Metastatic Breast Carcinoma in the Brain (tissue), 10 donors: ENCODE measurements around a stretch of chr18.

- PRO-cap, 10 experiments = no peak in any of the 10 experiments
Observed at GRCh38 chr18:13290837-13291777, 72.5 kb downstream of the LDLRAD4 start.

DNA sequence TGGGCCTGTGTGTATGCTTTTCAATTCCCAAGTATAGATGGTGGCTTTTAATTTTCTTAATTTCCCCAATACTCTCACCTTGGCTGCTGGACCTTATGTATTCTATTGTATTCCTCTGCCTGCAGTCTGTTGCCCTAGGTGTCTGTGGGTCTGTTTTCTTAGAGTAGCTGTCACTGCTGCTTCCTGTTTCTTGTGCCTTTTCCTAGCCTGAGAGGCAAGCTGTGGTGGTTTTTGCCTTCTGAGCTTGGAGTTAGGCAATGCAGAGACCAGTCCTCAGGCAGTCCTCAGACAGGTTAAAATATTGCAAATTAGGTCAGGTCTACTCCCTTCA, 134.8 kb downstream of the LDLRAD4 start:
- PRO-cap, 10 experiments = peak in 1 of 10 experiments; most common minus-strand start position 204 of the sequence (in 1)

- PRO-cap, 10 experiments = no peak in any of the 10 experiments
Observed at GRCh38 chr18:13531571-13532078, 194.7 kb downstream of the FAM210A start.

DNA sequence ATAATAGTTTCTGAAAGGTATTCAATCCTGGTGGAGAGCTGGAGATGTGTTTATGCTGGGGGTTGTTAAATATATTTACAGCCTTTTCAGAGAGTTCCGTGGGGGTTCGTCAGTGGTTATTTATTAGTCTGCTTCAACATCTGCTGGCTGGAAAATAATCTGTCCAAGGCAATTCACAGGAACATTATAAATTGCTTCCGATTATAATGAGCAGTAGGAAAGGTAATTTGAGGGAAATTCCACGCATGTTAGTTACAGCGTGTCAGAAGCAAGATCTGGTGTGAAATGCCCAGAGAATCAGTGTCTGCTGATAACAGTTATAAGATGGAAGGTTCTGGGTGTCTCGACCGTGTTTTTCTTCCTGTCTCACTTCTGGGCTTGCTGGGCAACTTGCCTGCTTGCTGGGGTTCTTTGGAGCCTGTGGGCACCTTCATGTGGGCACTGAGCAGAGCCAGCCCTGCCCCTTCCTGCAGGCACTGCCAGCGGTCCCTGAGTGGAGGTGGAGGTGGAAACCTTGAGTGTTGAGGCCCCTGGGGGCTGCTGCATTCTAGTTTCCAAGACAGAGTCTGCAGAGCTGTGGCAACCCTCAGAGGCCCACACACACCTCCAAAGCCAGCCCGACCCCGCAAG, 185.8 kb downstream of the FAM210A start:
- PRO-cap, 10 experiments = peak in 1 of 10 experiments; most common plus-strand start position 562 of the sequence (in 1); most common minus-strand start position 363 of the sequence (in 1)

GRCh38 chr18:13544040-13544813, 182.1 kb downstream of the FAM210A start:
- PRO-cap, 10 experiments = peak in 1 of 10 experiments; most common minus-strand start chr18:13544230 (in 1)

DNA sequence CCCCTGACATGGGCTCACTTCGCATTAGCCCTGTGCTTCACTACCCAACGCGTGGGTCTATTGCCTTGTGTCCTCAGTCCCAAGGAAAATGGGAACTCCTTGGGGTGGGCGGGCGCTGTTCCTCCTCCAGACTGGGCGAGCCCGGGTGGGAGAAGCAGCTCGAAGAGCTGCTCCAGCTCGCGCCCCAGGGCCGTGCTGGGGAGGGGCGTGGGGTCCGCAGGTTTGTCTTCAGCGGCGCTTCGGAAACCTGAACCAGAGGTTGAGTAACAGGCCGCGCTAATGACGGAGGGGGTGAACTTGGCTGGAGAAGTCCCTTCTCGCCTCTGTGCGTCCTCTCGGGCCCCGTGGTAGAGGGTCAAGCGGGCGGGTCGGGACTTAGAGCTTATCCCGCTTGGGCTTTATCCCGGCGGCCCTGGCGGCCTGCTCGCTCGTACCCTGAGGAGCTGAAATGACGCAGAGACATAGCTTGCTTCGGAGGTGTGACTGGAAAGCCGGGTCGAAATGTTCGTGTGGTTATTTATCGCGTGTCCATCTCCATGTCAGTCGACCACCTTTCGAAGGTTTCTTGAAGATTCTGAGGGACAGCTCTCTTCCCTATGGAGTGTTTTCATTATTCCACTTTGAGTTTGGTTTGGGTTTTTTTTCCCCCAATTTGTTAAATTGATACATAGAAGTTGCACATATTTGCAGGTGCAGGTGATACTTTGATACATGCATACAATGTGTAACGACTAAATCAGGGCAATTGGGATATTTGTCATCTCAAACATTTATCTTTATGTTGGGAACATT, 538 bp downstream of the RNMT start:
- PRO-cap, 10 experiments = peak in 6 of 10 experiments; most common plus-strand start position 255 of the sequence (in 1); most common minus-strand start position 453 of the sequence (in 5)

DNA sequence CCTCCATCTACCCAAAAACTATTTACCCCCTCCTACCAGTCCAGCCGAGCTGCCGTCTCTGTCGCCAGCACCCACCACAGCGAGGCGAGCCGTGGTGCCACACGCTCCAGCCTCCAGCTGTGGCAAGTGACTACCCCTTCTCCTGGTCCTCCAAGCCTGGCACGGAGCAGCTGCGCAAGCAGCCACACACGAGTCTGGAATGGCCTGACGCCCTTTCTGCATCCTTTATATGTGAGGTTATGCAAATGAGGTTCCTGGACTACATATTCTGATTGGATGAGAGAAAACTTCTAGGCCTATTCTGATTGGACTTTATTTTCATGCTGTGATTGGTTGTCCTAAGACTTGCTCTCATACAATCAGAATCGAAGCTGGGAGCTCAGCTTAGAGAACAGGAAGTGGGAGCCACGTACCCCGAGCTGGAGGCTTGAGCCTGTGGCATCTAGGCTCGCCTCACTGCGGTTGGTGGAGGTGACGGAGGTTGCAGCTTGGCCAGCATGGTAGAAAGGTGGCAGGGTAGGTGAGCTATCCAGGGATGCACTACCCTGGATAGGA, 99.0 kb upstream of the POTEC start:
- PRO-cap, 10 experiments = no peak in any of the 10 experiments

GRCh38 chr18:14936199-14936671, 188.3 kb downstream of the ANKRD30B start:
- PRO-cap, 10 experiments = no peak in any of the 10 experiments

DNA sequence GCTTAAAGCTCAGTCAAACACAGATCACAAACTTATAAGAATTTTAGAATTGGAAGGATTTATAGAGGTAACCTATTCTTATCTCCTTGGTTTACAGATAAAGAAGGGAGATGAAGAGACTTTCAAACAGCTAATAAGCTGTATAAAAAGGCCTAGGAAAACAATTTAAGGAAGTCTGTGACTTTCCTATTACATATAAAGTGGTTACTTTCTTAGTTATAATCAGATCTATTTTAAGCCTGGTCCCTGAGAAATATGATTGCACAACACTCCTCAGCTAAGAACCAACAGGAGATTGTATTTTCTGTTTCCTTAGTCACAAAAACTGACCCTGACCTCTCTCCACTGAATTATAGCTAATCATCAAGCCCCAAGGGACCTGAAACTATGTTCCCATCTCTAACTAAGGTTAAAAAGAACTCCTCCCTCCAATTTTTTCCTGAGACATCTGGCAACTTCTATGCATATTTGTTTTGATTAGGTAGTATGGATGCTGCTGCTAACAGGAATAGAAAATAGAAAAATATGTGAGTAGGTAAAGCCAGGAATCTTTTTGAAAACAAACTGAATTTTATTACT, 106.9 kb downstream of the ROCK1 start:
- PRO-cap, 10 experiments = peak in 1 of 10 experiments; most common plus-strand start position 476 of the sequence (in 1)

DNA sequence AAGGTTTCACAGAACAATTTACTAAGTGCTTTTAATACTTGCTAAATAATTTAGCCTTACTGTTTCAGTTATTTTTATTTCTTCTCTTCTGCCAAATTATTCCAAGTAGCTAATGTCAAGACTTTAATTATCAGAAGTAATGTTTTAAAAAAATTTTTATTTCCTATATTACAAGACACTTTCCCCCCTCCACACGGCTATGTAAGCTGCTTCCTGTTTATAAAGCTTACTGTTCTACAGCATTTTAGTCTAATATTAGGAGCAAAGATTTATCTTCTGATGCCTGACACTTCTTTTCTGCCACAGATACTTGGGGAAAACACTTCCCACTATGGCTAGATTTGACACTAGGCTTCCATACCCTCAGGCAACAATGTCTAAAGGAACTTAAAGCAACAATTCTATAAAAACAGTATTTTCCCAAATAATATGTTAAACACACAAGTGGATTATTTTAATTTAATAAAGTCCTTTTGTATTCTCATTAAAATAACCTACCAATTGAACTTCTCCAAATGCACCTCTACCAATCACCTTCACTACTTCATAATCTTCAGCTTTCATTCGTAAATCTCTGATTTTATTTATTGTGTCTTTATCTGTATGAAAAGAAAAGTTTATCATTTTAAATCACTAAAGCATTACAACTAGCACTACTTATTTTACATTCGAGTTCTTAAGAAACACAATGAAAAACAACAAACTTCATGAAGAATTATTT, 62.2 kb downstream of the ROCK1 start:
- PRO-cap, 10 experiments = no peak in any of the 10 experiments

GRCh38 chr18:21264453-21265166, 22.6 kb downstream of the GREB1L start:
- PRO-cap, 10 experiments = no peak in any of the 10 experiments

- PRO-cap, 10 experiments = no peak in any of the 10 experiments
Observed at GRCh38 chr18:21573985-21574540, 26.4 kb downstream of the ESCO1 start.

- PRO-cap, 10 experiments = peak in 3 of 10 experiments; most common plus-strand start chr18:21599222 (in 2)
Observed at GRCh38 chr18:21598699-21599406, 1.7 kb downstream of the ESCO1 start.

GRCh38 chr18:21704866-21705115, 217 bp upstream of the ABHD3 start:
- PRO-cap, 10 experiments = peak in 10 of 10 experiments; most common plus-strand start chr18:21704916 (in 8)

- PRO-cap, 10 experiments = no peak in any of the 10 experiments
Observed at GRCh38 chr18:21843972-21844282, 103.3 kb downstream of the MIB1 start.

GRCh38 chr18:21846565-21847243, 106.1 kb downstream of the MIB1 start:
- PRO-cap, 10 experiments = no peak in any of the 10 experiments

DNA sequence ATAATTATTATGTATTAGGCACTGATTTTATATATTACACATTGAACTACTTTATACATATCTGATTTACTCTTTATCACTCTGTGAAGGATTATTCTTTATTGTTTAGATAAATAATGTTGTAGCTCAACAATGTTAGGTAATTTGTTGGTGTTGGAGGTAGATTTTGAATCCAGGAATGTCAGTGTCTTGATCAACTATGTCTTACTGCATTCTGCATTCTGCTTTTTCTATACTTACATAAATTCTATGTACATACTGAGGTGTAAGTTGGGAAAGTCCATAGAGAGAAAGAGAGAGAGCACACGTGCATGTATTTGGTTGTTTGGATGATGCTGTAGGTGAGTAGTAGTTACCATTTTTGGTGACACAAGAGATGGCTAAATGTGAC, 111.4 kb downstream of the MIB1 start:
- PRO-cap, 10 experiments = no peak in any of the 10 experiments

DNA sequence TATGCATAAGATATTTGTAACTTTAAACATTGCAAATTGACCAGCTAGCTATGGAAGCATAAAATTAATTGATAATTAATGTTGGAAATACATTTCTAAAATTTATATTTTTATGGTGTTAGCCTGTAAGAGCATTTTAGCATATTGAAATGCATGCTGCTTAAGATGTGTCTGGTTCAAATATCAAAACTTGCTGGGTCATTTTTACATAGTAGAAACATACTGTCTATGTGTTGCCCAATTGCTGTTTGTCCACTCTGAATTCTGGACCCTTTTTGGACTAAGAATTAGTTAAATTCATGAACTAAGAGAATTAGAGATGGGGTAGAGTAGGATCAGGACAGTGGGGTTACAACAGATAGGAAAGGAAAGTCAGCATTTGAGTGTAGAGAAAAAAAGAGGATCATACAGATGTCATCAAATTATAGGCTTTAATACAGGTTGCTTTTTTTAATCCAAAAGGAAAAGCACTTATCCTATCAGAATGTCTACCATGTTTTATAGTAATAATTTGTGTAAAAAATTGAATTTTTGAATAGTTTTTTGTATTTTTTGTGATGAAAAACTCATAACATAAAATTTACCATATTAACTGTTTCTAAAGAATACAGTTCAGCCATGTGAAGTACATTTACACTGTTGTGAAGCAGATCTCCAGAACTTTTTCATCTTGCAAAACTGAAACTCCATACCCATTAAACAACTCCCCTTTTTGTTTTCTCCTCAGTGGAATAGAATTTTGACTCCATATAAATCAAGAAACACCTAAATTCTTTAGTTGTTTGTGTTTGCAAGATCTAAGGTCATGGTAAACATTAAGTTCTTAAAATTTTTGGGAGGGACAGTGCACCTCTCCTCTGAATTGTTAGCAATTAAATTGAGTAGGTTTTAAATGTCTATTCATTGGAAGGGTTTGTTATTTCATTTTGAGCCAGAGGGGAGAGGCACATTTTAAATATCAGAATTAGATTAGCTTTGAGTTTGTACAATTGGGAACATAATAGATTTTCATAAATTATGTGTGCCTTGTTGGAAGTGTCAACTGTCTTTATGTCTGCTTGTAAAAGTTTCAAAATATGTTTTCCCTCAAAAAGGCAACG, 127.3 kb downstream of the MIB1 start:
- PRO-cap, 10 experiments = peak in 1 of 10 experiments; most common plus-strand start position 829 of the sequence (in 1)

- PRO-cap, 10 experiments = no peak in any of the 10 experiments
Observed at GRCh38 chr18:22040567-22040766, 128.9 kb upstream of the GATA6 start.

- PRO-cap, 10 experiments = peak in 2 of 10 experiments; most common plus-strand start chr18:22084490 (in 1); most common minus-strand start chr18:22084293 (in 1)
Observed at GRCh38 chr18:22084037-22085223, 85.0 kb upstream of the GATA6 start.